Frontal cortex (tissue), 2 donors: ENCODE results near the genes MATK and ATCAY.

GRCh38 chr19:3712939-3713659 lies 4.9 kb downstream of the TJP3 start:
- RAMPAGE, long total RNA = no peak

GRCh38 chr19:3722262-3723235 lies 14.4 kb downstream of the TJP3 start:
- RAMPAGE, long total RNA = no peak

- RAMPAGE, long total RNA = no peak
Observed at GRCh38 chr19:3761892-3762339, 424 bp upstream of the APBA3 start.

- RAMPAGE, long total RNA = no peak
Observed at GRCh38 chr19:3785691-3786936, at the start of gene MATK. TSS of gene MATK (minus strand) at chr19:3786381.

DNA sequence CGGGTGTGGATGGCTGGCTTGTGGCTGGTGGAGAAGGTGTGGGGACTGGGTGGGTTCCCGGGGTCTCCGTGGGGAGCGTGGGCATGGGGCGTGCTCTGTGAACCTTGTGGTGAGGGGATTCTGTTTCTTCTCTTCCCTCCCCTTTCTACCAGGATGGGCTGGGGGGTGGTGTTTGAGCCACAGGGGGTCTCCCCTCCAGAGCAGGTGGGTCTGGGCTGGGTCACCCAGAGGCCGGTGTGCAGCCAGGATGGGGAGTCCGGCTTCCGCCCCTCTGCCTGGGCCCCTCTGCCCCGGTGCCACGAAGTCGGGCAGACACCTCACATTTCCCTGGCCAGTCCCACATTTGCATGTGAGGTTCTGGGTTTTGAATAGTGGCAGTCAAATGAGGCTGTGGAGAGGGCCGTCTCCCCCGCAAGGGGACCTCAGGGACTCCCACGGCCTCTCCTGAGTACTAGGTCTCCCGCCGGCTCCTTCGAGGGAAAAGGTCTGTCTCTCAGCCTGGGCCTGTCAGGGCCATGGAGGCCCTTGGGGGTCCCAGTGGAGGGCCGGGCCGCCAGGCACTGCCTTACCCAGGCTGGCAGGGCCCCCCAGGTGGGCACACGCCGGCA lies 24.1 kb upstream of the MATK start:
- RAMPAGE, long total RNA = no peak

DNA sequence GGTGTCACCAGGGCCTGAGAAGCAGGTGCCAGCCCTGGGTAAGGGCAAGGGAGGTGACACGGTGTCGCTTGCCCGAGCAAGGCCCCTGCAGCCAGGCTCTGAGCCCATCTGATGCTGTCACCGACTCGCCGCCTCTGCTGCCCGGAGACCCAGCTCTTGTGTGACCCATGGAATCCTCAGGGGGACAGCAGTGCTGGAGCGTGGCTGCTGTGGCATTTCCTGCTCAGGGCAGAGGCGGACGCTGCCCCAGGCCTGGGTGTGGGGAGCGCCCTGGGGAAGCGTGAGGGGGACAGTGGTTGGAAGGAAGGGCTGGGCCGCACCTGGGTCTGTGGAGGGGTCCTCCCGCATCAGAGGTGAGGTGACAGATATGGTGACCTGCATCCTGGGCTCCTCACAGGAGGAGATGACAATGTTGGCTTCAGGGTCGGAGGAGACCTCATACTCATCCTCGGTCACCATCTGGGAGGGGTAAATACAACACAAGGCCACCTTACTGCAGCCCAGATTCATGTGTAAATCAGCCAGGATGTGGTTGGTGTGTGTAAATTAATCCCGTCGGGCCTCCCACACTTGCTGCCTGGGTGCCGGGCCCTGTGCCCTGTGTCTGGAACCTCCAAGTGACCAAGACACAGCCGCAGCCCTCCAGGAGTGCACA lies 27.4 kb upstream of the MATK start:
- RAMPAGE, long total RNA = no peak

- RAMPAGE, long total RNA = no peak
Observed at GRCh38 chr19:3880329-3881372, at the start of gene ATCAY. TSS of gene ATCAY (plus strand) at chr19:3880685.

GRCh38 chr19:3981538-3982085 lies 3.7 kb downstream of the EEF2 start:
- RAMPAGE, long total RNA = no peak

- RAMPAGE, long total RNA = no peak
Observed at GRCh38 chr19:3983841-3984733, 1.2 kb downstream of the EEF2 start.

- RAMPAGE, long total RNA = no peak
Observed at GRCh38 chr19:3987727-3988370, 2.6 kb upstream of the EEF2 start.

- RAMPAGE, long total RNA = no peak
Observed at GRCh38 chr19:4028638-4029567, 21.4 kb downstream of the PIAS4 start.

GRCh38 chr19:4060361-4061025 lies 6.2 kb downstream of the ZBTB7A start:
- RAMPAGE, long total RNA = no peak

GRCh38 chr19:4318989-4319849 lies 14.8 kb downstream of the FSD1 start:
- RAMPAGE, long total RNA = no peak

GRCh38 chr19:4370480-4370851 lies 27.1 kb downstream of the MPND start:
- RAMPAGE, long total RNA = no peak

DNA sequence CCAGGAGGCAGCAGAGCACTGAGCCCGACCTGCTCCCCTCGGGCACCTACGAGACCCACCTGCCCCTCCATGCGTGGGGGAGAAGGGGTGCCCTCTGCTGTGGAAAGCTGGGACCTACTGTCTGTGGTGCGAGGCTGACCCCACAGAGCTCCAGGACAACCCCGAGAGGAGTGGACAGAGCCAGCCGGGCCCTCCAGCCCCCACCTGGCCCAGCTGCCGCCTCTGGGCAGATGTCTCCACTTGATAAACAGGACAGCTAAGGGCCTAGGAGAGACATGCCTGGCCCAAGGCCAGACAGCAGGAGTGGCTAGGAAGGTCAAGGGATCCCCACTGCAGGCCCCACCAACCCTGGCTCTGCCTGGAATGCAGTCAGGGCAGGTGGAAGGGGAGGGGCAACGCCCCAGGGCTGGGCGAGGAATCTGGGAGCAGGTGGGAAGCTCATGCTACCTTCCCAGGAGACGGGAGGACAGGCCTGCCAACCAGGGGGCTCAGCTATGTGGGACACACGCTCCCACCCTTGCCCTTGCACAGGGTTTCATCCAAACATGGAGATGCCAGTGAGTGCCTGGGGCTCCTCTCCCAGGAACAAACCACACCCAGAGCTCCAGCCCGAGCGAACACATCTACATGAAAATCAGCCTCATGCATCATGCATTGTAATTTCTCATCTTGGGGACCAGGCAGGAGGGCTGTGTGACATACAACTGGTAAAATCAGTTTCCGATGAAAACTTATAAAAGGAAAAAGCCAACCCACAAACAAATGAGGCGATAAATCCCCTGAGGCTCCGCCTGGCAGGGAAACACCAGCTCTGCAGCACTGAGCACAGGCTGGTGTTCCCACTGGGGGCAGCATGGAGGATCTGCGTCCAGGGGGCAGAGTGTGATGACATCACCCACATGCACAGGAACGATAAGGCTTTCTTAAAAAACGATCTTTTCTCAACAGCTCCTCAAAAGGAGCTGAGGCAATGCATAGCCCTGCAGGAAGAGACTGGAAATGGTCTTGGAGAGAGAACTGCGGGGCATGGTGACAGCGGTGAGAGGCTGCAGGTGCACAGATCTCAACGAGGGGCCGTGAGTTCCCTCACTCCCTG lies 25.0 kb downstream of the SH3GL1 start:
- RAMPAGE, long total RNA = no peak

DNA sequence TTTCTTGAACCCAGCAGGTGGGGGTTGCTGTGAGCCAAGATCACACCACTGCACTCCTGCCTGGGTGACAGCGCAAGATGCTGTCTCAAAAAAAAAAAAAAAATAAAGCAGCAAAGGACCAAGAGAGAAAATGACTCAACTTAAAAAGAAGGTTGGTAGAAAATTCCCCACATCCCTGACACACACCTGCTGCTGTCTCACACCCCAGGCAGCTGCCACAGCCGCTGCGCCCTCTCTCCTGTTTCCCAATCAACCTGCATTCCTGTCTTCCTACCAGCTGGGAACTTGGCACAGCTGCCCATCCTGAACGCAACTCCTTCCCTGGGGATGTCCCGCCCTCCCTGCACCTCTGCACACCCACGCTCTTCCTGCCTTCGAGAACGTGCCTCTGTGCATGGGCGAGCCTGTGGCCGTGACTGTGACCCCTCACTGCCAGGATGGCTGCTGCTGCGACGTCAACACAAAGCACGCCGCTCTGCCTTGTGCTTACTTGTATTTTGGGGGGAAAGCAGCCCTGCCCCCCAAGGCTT lies 20.9 kb downstream of the SH3GL1 start:
- RAMPAGE, long total RNA = no peak

GRCh38 chr19:4389391-4389982 lies 10.9 kb downstream of the SH3GL1 start:
- RAMPAGE, long total RNA = no peak

DNA sequence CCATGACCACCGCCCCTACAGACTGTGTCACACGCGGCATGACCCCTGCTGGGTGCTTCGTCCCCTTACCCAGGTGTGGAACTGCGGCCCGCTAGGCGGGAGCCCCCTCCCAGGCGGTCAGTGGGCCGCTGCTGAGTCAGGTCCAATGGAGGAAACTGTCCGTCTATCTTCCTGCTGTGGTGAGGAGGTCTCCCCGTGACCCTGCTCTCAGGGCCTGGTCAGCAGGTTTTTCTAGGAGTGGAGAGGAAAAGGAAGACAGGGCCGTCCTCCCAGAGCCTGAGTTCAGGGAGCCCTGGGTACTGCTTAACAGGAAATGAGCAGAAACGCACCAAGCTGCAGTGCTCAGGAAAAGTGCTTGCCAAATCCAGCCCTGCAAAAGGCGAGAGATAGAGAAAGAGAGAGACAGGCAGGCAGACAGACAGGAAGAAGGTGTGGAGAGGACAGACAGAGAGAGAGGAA lies 10.3 kb downstream of the SH3GL1 start:
- RAMPAGE, long total RNA = no peak

- RAMPAGE, long total RNA = no peak
Observed at GRCh38 chr19:4390442-4391337, 9.7 kb downstream of the SH3GL1 start.

DNA sequence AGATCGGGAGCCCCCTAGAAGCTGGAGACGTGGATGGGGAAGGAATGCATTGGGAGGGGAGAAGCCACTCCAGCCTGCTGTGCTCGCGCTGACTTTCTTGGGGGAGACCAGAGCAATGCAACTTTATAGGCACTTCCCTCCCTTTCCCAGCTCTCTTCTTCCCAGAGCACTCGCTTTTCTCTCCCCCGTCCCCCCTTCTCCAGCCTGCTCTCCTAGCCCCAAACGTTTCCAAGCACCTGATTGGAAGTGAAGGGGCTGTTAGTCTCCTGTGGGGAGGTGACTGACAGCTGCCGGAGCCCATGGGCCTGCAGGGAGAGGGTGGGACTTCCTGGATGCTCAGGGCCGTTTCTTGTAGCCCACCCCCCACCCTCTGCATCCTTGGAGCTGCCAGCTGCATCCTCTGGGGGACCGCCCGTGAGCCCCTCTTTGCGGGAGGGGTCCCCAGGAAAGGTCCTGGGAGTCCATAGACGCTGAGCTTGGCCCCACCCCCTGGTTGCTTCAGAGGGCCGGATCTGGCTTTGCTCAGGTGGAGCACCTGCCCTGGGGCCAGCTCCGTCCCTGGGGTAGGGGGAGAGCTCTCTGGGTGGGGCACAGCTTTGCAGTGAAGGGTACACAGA lies 2.5 kb downstream of the HDGFL2 start:
- RAMPAGE, long total RNA = no peak